Cerebellum (tissue), 5 donors: ENCODE data around the gene LEXM.

- PRO-cap, 3 experiments = no peak in any of the 3 experiments
- RAMPAGE, long total RNA = no peak
These were observed 83.6 kb upstream of the ACOT11 start for GRCh38 chr1:54464268-54465016.

DNA sequence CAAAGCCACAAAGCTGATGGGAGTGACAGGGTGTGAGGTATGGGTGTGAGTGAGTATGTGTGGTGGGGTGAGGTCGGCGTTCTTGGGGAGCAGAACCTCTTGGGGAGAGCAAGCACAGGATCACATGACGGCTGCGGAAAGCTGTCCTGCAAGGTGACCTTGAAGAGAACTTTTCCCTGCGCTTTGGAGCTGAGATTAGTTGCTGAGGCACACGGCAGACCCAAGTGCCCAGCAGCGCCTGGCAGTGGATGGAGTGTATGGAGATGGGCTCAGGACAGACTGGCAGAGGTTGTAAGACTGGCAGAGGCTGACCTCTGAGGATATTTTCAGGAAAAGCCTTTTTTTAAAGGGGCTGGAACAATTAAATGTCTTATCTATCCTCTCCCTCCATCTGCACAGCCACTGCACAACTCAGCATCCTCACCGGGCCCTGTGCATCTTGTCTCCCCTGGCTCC lies 718 bp downstream of the ACOT11 start:
- PRO-cap, 3 experiments = no peak in any of the 3 experiments
- RAMPAGE, long total RNA = no peak

DNA sequence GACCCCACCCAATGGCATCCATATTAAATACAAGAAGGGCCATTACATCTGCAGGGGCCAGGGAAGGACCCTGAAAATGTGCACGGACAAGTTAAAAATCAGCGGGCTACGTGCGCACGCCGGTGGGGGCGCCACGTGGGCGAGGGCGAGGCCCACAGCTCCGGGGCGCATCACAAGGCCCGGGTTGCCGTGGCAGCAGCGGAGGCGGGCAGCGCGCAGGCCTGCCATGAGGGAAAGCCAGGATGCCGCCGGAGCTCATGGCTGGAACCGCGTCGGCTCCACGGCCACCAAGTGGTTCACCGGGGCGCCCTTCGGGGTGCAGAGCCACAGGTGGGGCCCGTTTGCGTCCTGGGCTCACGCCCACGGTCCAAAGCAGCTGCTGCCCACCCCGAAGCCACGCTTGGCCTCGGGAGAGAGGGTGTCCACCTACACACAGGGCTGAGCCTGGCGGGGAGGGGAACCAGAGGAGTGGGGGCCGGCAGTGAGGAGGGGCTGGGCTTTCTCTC lies at the start of gene LEXM:
LEXM (plus strand) TSS at position 173 of the 506 bp plus-strand sequence.
- PRO-cap, 3 experiments = no peak in any of the 3 experiments
- RAMPAGE, long total RNA = no peak

DNA sequence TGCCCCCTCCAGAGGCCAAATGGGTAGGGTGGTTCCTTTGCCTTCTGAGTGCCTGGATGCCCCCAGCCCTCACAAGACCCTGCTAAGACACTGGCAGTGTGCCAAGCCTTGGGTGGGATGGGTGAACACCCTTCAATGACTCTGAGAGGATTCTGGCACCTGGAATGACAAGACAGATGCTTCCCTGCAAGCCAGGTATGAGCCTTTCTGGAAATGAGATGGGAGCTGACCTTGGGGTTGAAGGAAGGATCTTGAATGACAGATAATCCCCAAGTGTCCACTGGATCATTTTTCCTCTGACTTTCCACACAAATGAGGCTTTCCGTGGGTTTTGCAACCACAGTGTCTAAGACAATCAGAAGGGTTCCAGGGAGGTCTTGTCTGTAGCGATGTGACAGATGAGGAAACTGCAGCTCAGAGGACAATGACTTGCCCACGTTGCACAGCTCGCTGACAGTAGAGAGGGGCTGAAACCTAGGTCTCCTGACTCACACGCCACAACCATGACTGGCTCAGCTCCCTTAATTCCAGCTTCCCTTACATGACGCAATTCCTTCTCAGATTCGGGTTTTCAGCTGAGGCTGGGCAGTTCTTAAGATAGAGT lies 36.5 kb downstream of the DHCR24 start:
- PRO-cap, 3 experiments = no peak in any of the 3 experiments
- RAMPAGE, long total RNA = no peak

GRCh38 chr1:54851152-54852079 lies 35.6 kb downstream of the DHCR24 start:
- PRO-cap, 3 experiments = no peak in any of the 3 experiments
- RAMPAGE, long total RNA = no peak

DNA sequence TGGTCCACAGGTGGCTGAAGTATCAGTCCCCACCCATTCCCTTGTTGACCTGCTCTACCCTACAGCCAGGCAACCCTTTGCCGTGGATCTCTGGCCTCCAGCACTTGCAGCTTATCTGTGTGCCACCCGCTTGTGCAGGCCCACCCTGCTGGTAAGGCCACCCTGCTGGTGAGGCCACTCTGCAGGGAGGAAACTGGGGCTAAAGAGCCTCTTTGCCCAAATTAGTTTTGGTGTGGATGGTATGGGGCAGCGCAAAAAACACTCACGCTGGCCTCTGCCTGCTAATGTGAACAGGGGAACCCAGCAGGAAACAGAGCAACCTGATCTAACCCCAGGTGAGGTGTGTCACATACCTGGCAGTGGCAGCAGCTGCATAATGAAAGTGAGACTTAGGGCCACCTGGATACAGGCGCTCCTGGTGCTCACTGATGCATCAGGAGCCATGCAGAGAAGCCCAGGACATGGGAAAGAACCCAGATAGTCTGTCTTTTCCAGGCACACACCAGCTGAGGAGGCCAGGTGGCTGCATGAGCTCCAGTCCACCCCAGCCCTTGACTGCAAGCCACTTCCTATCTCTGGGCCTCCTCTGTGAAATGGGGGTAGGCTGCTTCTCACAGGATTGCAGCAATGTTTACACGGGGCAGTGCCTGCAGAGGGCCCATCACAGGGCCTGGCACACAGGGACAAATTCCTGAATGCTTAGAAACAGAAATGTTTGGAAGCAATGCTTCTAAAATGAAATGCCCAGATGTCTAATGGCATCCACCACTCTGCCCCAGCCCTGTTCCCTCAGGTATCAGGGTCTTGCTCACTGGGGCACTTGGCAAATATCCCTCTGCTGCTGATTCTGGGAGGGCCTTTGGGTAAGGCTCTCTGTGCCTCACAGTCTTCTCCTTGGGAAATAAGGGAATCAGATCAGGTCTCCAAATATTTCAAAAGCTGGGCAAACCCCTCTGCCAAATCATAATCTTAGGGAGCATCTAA lies 20.1 kb downstream of the DHCR24 start:
- PRO-cap, 3 experiments = no peak in any of the 3 experiments
- RAMPAGE, long total RNA = no peak

DNA sequence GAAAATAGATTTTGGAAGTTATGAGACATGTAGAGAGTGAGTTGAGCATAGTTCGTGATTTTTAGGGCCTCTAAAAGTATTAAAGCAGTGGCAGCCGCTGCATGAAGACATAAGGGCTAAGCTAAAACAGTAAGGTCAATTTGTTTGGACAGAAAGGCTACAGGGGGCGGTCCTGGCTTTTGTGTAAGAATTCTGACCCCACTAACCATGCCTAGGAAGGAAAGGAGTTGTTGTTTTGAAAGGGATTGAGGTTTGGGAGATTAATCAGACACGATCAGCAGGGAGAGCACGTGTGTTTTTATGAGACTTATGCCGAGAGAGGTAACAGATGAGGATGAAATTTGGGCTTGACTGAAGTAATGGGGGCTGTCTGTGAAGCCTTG lies 12.8 kb upstream of the DHCR24 start:
- PRO-cap, 3 experiments = no peak in any of the 3 experiments
- RAMPAGE, long total RNA = no peak

- PRO-cap, 3 experiments = no peak in any of the 3 experiments
- RAMPAGE, long total RNA = no peak
These were observed 25.6 kb downstream of the PCSK9 start for GRCh38 chr1:55064794-55065412.

DNA sequence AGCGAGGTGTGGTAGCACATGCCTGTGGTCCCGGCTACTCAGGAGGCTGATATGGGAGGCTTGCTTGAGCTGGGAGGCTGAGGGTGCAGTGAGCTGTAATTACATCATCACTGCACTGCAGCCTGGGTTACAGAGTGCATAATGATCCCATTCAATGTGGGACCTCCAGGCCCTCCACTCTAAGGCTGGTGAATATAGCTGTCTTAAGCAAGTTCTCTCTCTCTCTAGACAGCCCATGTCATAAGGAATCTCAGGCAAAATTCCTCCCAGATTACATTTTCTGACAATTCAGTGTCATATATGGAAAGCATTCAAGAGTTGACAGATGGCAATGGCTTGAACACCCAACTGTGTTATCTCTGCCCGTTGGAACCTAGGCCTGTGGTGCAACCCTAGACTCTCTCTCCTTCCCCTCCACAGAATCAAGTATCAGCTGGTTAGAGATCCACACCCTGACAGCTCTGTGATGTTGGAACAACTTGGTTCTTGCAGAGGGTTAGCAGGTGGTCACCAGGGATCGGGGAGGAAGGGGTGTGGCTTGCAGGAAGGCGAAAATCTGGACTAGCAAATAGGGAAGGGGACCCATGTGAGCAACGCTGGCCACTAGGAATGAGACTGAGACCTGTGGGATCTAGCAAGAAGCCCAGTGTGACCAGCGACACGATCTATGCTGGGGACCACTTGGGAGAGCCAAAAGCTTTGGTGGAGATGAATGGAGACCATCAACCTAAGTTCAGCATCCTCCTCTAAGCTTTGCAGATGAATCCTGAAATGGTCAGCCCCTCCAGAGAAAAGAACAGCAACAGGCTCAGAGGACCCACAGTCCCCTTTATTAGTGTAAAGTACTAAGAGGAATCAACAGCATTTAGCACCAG lies 26.3 kb downstream of the PCSK9 start:
- PRO-cap, 3 experiments = no peak in any of the 3 experiments
- RAMPAGE, long total RNA = no peak

DNA sequence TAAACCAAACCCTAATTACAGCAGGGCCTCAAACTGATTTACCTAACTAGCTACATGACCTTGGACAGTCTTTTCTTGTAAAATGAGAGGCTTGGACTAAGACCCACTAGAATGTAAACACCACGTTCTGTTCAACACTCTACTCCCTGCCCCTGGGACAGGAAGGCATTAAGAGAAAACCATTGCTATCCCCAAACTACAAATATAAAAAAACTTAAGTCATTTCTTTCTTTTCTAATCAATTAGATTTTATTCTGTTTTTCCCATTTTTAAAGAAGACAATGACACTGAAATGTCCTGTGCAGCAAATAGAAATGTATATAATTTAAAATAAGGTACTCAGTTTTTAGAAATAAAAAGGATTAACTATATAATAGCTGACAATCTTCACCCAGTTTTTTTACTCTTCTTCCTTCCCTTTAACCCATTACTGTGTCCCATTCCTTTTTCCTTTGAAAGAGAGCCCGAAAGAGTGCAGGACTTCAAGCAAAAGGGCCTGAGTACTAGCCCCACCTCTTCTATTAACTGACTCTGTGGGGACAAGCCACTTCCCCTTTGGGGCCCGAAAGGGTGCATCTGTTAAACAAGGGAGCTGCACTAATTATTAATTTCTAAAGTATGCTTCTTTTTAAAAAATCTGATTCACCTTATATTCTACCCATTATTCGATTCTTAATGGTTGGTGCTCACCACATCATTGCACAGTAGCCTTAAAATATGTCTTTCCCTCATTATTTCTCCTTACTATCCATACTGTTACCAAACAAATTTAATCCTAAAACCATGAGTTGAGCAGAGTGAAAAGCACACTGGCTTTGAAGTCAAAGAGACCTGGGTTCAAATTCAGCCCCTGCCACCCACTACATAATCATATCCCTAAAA lies 3.4 kb downstream of the USP24 start:
- PRO-cap, 3 experiments = no peak in any of the 3 experiments
- RAMPAGE, long total RNA = no peak

- PRO-cap, 3 experiments = no peak in any of the 3 experiments
- RAMPAGE, long total RNA = no peak
These were observed 221.5 kb downstream of the PLPP3 start for GRCh38 chr1:56357891-56358221.

DNA sequence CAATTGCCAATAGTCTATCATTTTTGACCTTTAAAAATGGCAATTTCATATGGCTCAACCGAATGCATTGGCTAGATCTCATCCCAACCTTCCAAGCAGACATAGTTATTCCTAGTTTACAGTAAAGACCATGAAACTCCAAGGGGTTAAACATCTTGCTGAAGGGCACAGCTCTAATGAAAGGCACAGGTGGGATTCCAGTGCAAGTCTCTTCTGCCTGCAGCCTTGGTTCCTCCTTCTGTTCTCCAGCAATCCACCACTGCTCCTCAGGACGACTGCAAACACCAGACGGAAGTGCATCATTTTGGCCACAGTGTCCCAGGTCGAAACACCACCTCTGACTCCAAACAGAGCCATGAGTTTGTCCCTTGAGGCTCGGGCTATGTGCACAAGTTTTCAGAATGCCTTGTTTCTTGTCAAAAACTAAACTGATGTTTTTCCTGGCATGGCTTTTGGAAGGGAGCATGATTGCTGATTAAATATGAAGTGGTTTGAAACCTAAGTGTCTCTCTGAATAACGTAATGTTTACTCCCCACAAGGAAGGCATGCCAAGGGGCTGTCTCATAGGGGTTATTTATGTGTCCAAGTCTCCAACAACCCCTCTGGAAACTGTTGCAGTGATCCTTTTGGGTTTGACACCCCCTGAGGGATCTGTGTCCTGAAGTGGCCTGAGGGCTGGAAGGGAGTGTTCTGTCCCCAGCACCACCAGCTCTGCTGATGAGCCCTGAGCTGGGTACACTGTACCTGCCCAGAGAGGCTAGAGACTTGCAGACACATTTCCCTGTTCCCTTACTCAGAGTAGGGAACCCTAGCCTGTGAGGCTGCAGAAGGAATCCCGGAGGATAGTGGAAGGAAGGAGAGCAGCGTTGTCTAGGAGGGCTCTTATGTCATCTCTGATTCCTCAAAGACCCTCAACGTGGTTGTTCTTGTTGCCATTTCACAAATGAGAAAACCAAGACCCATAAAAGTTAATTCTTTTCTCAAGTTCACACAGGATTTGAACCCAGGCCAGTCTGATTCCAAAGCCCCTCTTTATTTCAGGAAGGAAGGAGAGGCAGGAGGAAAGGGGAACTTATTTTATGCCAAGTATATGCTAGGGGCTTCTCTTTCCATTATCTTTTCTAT lies 132.7 kb downstream of the PLPP3 start:
- PRO-cap, 3 experiments = no peak in any of the 3 experiments
- RAMPAGE, long total RNA = no peak

DNA sequence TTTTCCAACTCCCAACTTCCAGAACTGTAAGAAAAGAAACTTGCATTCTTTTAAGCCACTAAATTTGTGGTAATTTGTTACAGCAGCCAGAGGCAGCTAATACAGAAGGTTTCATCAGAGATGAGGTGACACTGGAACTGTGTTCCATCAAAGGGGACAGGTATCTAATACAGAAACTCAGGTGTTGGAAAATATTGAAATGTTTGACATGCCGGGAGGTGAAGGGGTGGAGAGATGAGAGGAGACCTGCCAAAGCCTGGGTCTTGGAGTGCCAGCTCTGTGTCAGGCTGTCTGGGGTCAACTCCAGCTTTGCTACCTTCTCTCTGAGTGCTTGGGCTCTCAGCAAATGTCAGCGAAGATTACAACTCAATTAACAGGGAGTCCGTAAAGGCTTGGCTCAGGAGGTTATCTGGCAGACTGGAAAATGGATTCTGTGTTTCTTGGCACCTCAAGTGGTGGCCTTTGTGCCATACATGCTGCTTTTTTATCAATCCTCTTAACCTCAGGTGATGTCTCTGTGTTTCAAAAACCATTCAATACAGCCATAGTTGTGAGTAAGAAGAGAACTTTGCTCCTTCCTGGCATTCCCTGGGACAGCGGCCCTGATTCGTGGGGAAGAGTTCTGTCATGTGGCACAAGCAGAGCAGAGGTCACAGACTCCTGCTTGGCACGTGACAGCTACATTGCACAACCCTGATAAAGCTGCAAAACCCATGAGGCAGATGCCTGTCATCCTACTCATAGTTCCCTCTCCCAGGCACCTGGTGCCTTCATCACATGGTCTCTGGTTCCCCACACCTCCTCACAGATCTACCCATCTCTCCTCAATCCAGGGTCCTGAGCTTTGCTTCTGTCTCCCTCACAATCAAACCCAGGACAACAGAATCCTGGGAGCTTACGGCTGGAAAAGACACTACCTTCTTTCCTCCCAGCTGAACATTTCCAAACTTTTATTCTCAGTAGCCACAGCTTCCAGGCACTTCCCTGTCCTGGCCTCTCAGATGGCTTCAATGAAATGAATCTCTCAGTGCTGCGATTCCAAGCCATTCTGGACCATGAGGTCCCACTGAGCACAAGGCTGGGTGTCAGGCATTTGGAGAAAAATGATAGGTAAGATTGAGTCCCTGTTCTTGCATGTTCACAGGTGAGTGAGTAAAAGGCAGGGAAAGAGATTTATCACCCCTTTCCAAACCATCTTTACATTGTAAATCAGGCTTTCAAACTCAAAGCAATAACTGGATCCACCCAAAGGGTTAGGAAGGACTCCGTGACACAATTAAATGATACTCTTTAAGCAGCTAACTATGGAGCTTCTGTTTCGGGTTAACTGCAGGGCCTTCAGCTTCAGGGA lies 70.9 kb downstream of the PLPP3 start:
- PRO-cap, 3 experiments = no peak in any of the 3 experiments
- RAMPAGE, long total RNA = no peak

DNA sequence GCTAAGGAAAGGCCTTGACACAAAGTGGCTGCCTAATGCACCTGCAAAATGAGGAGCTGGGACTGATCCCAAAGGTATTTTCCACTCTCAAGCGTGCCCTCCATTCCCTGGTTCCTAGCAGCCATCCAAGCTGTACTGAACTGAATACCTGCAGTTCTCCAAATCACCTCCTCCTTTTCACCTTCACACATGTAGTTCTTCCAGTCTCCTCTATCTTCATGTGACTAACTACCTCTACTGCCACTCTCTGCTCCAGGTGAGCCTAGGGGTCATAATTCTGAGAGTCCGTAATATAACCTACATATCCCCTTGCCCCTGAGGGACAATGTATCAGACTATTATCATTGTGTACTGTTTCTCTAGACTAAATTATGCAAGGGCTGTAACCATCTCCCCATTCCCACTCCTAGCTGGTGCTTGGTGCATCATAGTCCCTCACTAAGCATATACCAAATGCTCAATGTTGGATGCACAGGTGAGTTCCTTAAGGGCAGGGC lies 60.3 kb downstream of the PLPP3 start:
- PRO-cap, 3 experiments = no peak in any of the 3 experiments
- RAMPAGE, long total RNA = no peak

DNA sequence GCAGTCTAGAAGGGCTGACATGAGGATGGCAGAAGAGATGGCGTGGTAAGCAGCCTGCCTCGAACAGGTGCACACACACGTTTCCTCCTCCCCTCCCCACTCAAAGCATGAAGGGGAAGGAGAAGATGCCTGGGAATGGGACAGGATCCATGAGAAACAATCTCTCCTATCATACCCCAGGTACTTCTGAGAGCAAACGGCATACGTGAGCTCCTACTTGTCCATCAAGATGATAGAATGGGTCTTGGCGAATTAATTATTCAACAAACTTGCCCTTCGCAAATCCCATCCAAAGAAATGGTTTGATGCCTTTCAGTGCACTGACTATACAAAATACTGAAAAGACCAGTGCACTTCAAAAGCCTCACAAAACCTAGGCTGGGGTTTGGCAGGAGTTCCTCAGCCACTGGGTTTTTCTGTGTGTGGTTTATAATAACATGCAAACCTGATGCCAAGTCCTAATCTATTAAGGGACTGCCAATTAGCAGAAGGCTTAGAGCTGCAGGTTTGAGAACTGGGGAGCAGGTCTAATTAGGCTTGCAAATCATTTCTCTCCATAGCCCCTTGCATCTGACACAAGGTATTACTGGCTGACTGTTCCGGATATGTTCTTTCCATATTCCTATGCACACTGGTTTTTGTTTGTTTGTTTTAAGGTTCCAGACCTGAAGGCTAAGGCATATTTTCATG lies 27.8 kb downstream of the PLPP3 start:
- PRO-cap, 3 experiments = no peak in any of the 3 experiments
- RAMPAGE, long total RNA = no peak

DNA sequence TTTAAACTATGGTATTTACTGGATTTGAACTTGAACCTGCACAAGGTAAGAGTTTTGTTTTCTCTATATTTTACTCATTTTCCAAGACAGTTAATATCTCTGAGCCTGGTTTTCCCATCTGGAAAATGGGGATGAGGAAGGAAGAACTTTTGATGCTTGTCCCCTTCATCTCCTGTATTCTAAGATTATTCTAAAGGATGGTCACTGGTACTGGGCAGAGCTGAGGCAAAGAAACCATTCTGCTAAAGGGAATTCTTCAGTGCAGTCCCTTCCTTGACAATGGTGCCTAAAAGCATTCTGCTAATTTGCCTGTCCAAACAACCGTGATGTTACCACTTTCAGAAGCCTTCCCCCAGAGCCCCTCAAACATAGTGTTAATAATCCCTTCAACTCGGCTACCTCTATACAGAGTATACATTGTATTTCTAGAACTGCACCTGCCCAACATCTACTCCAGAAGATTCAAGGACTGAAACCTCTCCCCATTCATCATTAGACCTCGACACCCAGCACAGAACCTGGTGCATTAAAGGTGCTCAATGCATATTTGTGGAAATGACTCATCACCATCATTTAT lies 19.6 kb downstream of the PLPP3 start:
- PRO-cap, 3 experiments = no peak in any of the 3 experiments
- RAMPAGE, long total RNA = no peak

DNA sequence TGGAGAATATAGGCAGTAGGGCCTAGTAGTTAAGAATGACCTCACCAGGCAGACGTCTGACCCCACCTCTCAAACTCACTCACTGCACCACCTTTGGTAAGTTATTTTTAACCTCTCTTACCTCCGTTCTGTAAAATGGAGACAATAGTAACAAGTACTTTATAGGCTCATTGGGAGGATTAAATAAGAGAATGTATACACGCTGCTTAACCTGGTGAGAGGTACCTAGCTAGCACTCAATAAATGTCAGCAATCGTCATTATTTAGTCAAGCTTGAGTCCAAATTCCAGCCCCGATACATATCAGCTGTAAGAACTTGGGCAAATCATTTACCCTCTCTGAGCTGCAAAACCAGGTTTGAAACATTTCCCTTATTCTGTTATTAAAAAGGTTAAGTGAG lies 13.1 kb downstream of the PLPP3 start:
- PRO-cap, 3 experiments = no peak in any of the 3 experiments
- RAMPAGE, long total RNA = no peak

- PRO-cap, 3 experiments = no peak in any of the 3 experiments
- RAMPAGE, long total RNA = no peak
These were observed 4.4 kb downstream of the C8B start for GRCh38 chr1:56961240-56961939.

DNA sequence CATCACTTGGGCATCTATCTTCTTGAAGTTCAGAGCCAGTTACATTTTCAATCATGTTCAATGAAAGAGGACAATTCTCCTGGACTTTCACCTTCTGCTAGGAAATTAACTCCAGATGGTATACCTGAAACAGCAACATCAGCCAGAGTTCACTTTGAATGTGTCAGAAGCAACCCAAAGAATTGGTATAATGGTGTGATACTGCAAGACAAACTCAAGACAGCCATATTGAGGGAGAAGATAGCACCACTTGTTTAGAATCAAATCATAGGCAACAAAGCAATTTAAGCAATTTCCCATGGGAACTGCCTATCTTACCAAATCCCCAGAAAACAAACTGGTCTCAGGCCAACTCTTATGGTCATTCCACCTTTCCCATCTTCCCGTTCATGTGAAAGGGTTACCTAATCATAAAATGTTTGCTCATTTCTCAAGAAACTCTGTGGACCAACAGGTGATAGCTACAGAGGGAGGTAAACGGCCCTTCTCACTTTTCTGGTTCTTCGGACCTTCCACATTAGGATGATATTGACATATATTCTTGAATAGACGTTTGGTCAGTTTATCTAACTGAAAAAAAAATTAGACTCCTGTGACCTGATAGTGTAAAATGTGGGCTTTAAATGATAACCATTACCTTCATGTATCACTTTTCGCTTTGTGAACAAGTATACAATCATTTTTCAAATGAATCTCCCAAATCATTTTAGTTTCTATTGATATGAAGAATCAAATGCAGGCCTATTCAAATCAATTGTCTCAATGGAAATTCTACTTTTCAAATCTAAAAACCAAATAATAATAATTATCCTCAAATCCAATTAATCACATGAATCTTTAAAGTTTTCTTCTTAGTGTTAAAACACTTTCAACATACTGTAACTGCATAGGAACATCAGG lies 29.9 kb upstream of the C8B start:
- PRO-cap, 3 experiments = no peak in any of the 3 experiments
- RAMPAGE, long total RNA = no peak

- PRO-cap, 3 experiments = no peak in any of the 3 experiments
- RAMPAGE, long total RNA = no peak
These were observed 114.2 kb downstream of the DAB1 start for GRCh38 chr1:57309549-57310142.